ENCODE measurements around the genes SEC31A and LIN54.

- PRO-cap, result no peak
These were observed 859 bp upstream of the PRDM8 start for GRCh38 chr4:80196419-80196868.

- PRO-cap, result no peak
These were observed 582 bp downstream of the PRDM8 start for GRCh38 chr4:80197719-80198451.

DNA sequence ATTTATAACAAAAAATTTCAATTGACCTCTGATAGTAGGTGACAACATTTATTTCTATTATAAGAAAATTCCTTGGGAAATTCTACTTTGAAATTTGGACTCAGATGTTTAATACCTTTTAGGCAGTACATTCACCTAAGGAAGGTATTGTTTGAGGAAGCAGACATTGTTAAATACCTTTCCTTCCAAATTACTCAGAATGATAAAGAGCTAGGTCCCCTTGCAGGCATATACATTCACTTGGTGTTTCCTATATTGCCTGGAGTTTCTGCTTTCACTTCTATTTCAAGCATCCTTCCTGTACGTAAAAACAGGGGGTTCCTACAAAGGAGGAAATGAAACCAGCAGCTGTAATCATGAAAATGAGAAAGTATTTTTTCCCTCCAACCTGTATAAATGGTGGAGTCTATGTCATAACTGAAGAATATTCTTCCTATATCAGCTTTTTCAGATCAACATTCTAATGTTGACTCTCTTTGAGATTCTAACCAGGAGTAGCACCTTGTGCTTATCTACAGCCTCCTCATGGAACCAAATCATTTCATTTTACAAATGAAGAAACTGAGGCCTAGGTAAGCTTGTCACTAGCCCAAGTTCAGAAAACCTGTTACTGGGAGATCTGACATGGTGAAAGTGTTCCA lies 90.4 kb upstream of the RASGEF1B start:
- PRO-cap, result no peak

DNA sequence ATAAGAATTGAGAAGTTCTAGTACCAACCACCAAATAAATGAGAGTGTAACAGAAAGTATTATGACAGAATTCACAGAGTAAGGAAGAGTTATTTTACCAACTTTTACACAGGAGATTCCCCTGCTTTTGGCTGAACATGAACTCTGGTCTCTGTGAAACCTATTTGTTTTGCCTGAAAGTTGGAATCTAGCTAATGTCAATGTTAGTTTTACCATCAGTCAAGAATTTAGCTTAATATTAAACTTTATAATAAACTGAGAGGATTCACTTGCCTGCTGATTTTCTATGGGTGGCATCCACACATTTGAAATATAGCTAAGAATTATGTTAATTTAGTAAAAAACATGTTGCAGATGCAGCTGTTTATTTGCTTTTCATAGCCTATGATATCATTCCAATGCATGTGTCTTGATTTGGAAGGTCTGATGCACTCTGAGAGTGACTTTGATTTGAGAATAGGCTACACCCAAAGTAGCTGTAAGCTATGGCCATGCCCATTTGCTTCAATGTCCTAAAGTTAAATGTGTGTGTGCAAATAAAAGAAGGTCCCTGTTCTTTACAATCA lies 150.9 kb upstream of the RASGEF1B start:
- PRO-cap, result no peak

- PRO-cap, result no peak
These were observed 20.4 kb downstream of the HNRNPD start for GRCh38 chr4:82353242-82353924.

DNA sequence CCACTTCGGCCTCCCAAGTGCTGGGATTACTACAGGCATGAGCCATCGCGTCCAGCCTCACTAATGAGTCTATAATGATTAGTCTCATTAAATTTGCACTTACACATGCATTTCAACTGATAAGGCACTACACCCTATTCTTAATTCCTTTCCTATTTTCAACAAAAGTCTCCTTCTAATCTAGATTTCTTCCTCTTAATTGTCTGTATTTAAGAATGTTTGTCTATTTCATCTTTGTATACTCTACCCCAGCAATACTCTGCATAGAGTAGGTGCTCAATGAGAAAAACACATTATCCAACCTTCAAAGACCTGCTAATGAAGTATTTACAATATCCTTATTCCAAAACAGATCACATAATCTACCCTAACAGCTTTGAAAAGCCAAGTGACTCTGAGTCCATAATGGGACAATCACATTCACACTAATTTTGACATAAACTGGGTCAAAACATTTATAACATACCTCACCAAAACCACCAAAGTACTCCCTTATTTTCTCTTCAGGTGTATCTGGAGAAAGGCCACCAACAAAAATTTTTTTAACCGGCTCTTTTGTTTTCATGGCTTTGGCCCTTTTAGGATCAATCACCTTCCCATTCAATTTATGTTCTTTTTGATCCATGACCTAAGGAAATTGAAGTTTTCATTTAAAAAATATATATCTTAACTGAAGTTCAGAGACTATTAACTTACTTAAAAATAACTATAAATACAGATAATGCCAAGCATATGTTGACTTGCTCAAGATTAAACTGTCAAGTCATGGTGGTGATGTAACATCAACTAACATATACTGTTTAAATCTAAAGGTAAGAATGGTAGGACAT lies 15.4 kb downstream of the HNRNPD start:
- PRO-cap, result no peak

DNA sequence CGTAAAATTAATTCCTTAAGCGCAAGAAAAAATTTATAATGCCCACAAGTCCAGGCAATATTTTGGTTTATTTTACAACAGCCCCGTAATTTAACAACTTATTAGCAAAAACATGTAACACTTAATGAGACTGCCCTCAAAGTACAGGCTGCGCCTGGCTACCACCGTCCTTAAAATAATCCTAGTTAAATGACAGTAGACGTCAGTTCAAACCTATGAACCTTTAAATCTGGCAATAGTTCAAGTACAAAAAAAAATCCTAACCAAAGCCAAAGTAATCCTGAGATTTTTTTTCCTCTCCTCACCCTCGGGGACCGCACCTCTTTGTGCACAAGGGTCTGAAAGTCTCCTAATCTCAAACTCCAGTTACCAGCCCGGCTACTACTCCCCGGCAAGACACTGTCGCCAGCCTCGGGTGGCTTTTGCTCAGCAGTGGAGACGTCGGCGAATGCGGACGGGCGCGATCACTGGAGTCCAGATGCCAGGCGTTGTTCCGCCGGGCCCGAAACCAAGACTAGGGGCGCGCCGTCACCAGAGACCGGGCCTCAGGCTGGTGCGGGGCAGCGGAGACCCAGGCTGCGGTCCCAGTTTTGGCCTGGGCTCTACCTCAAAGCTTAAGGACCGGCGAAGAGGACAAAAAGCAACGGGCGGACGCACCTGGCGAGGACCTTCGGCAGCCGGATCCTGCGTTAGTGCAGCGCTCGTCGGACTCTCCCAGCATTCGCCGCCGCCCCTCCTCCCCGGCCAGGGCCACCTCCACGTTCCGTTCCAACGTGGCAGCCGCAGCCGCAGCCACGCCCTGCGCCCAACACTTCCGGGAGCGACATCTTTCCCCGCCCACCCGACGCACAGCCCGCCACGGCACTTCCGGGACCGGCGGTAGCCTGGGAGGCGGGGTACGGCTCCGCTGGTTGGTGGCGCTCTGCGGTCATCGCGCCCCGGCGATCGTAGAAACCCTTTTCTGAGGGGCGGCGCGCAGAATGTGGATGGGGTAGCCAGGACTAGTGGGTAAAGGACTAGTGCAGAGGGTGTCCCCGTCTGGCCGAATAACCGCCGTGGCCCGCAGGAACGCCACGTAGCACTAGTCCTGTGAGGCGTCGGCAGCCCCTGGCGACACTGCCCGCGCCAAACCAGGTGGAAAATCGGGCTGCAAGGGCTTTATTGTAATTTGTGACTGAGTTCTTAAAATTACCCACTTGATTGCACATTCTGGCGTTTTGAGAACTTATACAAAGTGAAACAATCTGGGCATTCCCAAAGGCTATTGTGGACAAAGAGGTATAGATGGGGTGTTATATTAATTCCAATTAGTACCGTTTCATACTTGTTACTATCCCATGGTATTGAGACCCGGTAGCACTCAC lies at the start of gene SEC31A:
Gene SEC31A, minus strand, starts transcription at position 723 of the 1,364 bp plus-strand sequence.
- PRO-cap, result bidirectional peak, plus-strand start at position 870 of the sequence, minus-strand start at position 748 of the sequence

- PRO-cap, result unidirectional peak, minus-strand start at chr4:83010698; unidirectional peak, minus-strand start at chr4:83010823
These were observed at the start of gene LIN54 for GRCh38 chr4:83009874-83011053. Gene LIN54, minus strand, starts transcription at chr4:83010823.

- PRO-cap, result no peak
These were observed 1.4 kb upstream of the LIN54 start for GRCh38 chr4:83011832-83012593.

- PRO-cap, result no peak
These were observed 27.1 kb upstream of the HPSE start for GRCh38 chr4:83361664-83362201.

DNA sequence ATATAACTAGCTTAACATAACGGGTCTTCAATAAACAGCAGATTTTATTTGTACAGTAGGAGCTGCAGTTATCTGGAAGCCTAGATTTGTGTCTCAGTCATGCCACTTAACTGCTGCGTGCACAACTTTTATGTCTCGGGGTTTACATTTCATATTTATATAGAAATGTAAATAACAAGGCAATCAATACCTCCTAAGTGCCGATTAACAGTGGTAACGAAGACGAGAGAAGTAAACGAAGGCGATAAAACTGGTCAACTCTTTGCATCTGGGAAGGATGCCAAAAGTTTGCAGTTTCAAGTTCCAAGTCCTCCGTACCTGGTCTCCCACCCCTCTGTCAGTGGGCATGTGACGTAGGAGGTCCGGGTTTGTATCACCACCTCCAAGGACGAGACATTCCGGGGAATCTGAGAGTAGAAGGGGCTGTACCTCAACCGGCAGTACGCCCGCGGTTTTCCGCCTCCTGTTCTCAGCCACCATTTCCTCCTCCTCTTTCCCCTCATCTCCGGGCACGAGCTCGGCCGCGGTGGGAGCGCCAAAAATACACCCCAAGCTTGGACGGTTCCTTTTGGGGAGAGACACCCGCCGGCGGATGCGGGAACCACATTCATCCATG lies 436 bp downstream of the HELQ start:
- PRO-cap, result no peak

- PRO-cap, result no peak
These were observed 449 bp downstream of the MRPS18C start for GRCh38 chr4:83456309-83456705.

GRCh38 chr4:84052535-84052734 lies 446.7 kb downstream of the NKX6-1 start:
- PRO-cap, result no peak

GRCh38 chr4:84126897-84127451 lies 372.1 kb downstream of the NKX6-1 start:
- PRO-cap, result no peak

GRCh38 chr4:84491347-84491875 lies 7.7 kb downstream of the NKX6-1 start:
- PRO-cap, result no peak

GRCh38 chr4:84497589-84498196 lies 1.4 kb downstream of the NKX6-1 start:
- PRO-cap, result no peak

GRCh38 chr4:84585398-84586022 lies 2.6 kb downstream of the CDS1 start:
- PRO-cap, result no peak

DNA sequence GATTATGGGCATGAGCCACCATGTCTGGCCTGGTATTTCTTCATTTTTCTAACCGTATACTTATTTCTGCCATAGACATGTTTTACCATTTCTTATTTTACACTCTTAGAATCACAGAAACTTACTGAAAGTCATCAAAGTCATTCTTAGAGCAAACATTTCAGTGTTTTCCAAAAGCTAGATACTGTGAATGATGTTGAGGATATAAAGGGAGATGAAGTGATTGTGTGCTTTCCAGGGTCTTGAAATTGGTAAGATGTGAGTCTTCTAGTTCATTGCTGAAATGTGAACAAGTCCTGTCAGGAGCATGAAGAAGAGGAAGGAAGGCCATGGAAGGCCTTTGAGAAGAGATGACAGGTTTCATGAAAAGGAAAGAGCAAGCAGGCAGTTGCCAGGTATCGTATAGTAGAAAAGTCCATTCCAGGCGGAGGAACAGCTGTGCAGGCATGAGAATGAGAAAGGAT lies 42.2 kb downstream of the CDS1 start:
- PRO-cap, result no peak

GRCh38 chr4:84683203-84683843 lies 100.4 kb downstream of the CDS1 start:
- PRO-cap, result no peak

DNA sequence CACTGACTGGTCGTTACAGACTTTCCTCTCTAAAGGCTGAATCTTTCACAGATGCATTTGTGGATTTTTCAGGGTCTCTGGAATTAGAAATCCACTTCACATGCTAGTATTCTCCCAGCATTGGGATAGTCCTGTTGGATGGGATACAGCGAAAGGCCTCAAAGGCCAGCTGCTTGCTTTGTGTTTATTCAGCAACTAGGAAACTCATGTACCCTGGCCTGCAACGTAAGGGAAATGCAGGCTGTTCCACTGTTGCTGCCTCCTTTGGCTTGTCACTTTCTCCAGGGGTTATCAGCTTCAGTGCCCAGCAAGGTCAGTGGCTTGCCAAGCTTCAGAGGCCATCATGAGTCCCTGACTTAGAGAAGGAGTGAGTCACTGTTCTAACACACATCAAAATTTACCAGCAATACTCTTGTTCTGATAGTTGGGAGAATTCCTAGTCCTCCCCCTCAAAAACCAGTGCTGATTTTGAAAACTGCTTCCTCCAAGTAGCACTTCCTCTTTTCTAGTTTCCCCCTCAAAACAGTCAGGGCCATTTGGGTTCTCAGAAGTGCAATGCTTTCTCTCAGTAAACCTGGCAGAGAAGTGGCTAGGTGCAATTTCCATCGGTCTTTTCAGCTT lies 250.7 kb downstream of the ARHGAP24 start:
- PRO-cap, result no peak